ENCODE measurements around the gene ASTE1.

DNA sequence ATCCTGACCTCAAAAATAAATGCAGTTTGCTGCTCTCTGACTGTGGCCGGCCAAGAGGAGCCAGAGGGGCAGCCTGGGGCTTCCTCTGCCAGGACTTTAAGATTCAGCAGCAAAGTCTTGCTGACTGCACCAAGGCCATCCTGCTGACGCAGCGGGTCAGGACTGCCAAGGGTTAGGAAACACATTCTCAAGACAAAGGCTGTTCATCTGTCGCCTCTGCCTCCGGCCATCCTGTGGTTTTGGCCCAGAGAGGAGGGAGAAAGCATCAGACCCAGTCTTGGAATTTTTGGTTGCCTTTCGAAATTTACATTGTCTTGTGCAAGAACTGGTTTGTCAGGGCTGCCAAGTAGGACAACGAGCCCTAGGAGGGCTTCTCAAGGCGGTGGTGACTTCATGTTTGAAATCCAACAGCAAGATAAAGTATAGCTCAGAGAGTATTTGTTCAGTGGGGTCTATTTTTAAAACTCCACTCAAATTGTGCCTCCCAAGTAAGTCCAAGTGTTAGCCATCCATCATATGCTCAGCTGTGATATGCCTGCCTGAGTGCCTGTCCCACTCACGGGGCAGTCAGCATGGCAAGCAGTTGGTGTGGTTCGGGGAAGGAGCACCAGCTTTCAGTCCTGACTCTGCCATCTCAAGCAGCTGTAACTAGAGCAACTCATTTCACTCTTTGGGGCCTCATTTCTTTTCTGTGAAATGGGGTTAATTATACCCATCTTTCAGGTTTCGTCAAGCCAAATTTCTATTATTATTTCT lies 42.6 kb upstream of the RHO start:
- RRBS: no CpG with 5 or more reads among the region's 11 CpGs

DNA sequence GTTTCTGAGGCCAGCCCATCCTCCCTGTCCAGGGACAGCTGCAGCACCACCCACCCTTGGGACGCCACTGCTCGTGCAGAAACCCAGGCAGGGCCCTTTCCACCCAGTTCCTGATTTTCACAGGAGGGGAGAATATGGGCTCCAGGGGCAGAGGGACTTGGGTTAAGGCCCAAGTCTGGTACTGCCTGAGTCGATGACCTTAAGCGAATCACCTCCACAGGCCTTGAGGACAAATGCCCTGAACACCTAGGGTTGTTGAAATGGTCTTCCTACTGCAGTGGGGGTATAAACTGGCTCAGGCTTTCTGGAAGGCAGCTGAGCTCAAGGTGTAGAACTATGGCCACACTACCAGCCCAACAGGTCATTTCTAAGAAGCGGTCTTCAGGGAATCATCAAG lies 23.5 kb downstream of the PLXND1 start:
- RRBS: no CpG with 5 or more reads among the region's 5 CpGs

DNA sequence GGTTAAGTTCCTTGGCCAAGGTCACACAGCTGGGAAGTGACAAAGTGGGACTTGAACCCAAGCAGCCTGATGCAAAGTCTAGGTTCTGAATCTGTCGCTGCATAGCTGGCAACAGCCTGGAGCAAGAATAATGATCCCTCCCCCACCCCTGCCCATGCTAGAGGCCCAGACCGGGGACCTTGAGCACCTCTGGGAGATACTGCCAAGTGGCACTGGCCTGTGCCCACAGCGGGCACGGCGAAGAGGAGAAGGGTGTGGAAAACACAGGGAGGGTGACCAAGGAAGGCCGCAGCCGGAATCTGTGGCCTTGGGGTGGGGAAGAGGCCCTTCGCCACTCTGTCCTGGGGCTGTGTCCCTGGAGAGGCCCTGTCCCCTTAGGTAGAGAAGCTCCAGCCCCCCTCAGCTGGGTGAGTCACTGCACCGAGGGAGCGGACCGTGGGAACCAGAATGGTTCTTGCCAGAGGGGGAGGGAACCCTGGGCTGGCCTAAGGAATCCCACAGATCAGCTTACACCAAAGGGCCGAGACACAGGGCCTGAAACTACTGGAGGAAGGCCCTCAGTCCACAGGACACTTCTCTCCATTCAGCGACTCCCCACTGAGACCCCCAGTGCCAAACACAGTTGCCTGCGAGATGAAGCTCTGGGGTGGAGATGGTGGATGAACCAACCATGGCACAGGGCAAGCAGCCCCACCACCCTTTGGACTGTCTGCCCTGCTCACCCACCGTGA lies 3.4 kb downstream of the PLXND1 start:
- RRBS: 13% methylated on average over 1 of the region's 15 CpGs

DNA sequence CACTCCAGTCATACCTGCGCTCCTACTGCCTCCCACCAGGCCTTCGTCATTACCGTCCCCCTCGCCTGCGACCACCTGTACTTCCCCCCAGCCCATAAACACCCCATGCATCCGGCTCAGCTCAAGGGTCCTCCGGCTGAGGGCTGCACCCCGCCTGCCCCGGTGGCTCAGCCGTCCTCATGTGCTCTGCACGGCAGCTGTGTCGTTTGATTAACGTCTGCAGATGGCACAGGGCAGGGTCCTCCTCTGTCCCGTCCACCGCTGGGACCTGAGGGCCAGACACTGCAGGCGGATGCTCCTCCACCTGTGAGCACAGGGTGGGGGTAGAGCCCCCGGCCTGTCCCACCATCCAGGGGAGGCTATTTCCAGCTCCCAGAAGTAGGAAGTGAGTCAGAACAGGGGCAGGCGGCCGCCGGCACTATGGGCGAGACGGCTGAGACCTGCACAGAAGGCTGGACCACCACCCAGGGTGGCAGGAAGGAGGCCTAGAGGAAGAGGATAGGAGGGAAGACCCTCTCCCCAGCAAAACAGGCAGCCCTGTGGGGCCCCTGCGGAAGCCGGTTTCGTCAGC lies 12.4 kb upstream of the PLXND1 start:
- RRBS: 45% methylated on average over 4 of the region's 25 CpGs

GRCh38 chr3:129641547-129642067 lies 35.1 kb upstream of the PLXND1 start:
- RRBS: no CpG with 5 or more reads among the region's 10 CpGs

GRCh38 chr3:129686921-129687283 lies 80.4 kb upstream of the PLXND1 start:
- RRBS: no CpG with 5 or more reads among the region's 2 CpGs

DNA sequence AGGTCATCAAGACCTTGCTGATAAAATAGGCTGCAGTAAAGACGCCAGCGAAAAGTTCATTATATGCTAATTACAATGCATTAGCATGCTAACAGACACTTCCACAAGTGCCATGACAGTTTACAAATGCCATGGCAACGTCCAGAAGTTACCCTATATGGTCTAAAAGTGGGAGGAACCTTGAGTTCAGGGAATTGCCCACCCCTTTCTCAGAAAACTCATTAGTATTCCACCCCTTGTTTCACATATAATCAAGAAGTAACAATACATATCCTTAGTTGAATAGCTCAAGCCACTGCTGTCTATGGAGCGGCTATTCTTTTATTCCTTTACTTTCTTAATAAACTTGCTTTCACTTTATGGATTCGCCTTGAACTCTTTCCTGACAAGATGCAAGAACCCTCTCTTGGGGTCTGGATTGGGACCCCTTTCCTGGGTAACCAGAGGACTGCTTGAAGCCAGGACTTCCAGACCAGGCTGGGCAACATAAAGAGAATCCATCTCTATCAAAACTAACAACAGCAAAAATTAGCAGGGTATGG lies 92.8 kb upstream of the PLXND1 start:
- RRBS: no CpG with 5 or more reads among the region's 5 CpGs

DNA sequence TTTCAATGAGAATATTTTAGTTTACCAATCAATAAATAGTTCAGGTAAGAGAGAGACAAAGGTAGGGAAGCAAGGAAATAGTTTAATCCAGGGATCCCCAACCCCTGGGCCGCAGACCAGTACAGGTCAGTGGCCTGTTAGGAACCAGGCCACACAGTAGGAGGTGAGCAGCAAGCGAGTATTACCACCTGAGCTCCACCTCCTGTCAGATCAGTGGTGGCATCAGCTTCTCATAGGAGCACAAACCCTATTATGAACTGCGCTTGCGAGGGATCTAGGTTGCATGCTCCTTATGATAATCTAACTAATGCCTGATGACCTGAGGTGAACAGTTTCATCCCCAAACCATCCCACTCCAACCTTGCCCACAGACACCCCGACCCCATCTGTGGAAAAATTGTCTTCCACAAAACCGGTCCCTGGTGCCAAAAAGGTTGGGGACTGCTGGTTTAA lies 115.6 kb upstream of the PLXND1 start:
- RRBS: no CpG with 5 or more reads among the region's 6 CpGs

DNA sequence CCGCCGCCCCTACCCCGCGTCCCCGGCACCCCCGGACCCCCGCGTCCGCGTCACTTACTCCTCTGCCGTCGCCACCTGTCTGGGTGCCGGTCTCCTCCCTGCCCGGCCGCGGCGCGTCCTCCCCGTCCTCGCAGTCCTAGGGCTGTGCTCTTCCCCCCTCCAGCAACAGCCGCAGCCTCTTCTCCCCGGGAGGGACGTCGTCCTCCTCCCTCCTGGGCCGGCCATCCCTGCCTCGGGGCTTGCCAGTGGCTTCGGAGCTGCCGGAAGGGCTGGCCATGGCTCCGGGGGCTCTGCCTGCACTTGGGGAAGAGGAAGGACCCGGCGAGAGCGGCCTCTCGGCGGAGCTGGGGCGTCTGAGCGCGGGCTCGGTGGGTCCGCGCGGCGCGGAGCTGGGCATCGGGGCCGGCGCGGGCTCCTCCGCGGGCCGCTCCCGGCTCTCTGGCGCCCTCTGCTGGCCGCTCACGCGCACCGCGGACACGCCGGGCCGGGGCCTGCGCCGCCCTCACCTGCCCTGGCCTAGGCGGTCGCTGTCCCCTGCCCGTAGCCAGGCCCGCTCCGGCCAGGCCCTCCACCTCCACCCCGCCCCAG lies 28.3 kb downstream of the TRH start:
- RRBS: 1% methylated on average over 7 of the region's 68 CpGs

DNA sequence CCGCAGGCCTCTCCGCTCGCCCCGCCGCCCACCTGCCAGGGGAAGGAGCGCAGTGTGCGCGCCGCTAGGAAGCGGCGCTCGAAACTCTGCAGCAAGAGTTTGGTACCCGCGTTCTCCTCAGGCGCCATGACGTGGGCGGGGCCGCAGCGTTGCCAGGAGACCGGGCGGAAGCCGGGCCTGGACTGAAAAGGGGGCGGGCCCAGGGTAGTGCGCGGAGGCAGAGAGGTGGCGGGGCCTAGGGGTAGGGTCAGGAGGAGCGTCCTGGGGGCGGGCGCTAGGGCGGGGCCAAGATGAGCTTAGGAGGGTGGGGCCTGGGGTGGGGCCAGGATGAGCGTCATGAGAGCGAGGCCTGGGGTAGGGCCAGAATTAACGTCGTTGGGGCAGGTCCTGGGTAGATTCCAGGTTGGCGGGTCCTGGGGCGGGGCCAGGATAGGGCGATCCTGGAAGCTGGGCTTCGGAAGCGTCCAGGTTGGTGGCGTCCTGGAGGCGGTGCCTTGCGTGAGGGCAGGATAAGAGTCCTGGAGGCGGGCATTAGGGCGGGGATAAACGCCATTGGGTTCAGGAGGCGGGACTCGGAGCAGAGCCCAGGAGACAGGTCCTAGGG lies 29.8 kb downstream of the ALG1L2 start:
- RRBS: no CpG with 5 or more reads among the region's 47 CpGs

DNA sequence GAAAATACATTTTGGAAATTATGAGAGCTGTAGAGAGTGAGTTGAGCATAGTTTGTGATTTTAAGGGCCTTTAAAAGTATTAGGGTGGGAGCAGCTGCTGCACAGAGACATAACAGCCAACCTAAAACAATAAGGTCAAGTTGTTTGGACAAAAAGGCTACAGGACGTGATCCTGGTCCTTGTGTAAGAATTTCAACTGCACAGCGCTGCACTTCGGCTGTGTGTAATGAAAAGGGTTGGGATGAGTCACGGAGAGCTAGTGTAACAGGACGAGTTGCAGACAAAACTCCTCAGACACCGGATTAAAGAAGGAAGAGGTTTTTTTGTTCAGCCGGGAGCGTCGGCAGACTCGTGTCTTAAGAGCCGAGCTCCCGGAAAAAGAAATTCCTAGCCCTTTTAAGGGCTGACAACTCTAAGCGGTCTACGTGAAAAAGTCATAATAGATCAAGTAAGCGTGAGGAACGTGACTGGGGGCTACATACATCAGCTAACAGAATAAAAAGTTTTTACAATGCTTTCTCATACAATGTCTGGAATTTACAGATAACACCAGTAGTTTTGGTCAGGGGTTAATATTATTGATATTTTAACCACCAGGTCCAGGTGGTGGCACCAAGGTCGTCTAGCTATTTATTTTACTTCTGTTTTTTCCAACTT lies 59.1 kb downstream of the ALG1L2 start:
- RRBS: no CpG with 5 or more reads among the region's 17 CpGs

DNA sequence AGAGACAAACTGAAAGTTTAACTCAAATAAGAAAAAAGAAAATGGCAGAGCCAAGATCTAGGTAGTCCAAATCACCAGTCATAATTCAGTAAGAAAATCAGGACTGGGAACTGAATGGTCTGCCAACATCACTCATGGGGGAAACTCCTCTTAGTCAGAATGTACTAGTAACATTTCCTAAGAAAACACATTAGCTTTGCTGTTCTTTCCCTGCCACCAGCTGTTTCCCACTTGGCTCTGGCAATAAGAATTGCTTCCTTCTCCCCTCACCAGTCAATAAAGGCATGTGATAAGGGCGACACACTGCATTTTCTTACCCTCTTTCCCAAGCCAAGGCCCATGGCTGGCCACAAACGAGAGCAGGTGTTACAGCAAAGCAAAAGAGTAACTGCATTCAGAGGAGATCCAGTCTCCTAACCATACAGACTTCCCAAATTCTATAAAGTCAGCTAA lies 46.1 kb downstream of the PIK3R4 start:
- RRBS: no CpG with 5 or more reads among the region's 2 CpGs

DNA sequence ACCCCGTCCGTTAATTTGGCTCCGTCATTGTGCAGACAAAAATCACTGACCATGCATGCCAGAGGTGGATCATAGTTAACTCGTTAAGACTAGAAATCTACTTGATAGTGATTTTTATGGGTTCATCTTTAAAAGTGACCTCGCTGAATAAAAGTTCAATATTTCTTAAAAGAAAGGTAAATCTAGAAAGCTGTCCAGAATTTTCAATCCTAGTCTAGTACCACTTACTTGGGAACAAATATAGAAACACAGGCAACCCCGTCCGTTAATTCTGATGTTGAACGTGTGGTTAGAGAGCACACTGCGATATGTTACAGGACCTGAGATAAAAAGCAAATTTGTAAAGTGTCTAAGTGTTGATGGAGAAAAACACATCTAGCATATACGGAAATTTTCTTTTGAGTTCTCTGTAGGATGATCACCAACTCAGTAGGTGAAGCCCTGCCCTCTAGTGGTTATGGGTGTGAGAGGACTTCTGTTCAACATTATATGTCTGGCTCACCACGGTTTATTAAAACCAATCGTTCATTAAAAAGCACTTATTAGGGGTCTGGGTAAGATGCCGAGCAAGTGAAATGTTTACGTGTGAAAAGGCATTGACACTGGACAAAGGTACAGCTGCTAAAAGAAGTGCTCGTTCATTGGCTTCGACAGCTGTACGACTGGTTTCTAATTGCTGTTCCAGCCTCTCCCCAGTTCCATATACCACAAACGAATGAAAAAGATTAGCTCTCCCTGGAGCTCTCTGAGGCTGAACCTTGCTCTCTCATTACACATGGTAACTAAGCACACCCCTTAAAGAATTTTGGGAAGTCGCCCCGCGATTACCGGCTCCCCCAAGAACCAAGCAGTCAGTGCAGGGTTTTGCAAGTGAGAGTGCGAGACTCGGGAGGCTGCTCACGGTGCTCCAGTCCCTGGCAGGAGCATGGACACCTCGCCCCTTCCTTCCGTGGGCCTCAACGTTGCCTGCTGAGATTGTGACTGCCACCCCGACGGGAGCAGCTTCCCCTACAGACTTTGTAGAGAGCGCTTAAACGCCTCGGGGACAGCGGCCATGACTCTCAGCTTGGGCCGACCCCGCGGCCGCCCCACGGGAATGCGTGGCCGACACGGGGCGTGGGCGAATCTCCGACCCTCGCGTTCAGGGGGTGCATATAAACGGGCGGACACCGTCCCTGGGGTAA lies 864 bp upstream of the ATP2C1 start:
- RRBS: no CpG with 5 or more reads among the region's 50 CpGs

DNA sequence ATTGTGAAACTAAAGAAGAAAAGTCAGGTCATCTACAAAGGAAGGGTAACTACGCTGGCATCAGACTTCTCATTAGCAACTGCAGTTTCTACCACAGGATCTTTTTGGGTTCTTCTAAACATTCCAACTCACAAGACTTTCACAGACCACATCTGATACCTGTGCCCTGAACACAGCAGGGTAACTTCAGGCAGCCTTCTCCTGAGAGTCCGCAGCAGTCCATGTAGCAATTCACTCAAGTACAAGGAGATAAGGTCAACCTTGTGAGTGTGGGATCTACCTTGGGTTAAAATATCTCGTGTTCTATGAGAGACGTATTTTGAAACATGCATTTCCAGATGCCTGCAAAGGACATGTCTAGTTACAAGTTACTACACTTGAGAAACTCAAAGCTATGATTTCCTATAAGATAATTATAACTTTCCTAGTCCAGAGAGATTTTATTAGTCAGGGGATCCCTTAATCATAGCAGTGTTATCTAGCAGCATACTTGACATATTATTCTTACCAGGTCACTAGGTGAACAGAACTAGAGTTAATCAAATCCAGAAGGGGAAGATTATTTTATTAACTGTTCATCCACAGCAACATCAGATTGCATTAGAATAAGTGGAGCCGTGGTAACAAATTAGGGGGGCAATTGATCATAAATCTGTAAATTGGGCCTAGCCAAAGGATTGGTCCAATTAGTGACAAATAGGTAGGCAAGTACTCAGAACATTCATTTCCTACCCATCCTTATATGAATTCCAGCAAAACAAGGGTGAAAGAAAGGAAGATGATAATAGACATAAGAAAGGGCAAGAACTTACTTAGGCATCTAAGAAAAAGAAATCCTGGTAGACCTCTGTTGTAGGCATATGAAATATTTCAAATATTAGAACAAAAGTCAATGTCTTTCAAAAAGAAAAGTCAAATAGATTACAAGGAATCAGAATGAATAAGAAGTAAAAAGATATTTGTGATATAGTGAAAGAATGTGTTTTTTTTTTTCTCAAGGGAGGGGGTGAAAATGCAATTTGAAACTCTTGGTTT lies 66.2 kb downstream of the ASTE1 start:
- RRBS: no CpG with 5 or more reads among the region's 5 CpGs

GRCh38 chr3:131026155-131027004 lies at the start of gene ASTE1:
Gene ASTE1, minus strand, starts transcription at chr3:131026825.
- RRBS: 3% methylated on average over 5 of the region's 49 CpGs

DNA sequence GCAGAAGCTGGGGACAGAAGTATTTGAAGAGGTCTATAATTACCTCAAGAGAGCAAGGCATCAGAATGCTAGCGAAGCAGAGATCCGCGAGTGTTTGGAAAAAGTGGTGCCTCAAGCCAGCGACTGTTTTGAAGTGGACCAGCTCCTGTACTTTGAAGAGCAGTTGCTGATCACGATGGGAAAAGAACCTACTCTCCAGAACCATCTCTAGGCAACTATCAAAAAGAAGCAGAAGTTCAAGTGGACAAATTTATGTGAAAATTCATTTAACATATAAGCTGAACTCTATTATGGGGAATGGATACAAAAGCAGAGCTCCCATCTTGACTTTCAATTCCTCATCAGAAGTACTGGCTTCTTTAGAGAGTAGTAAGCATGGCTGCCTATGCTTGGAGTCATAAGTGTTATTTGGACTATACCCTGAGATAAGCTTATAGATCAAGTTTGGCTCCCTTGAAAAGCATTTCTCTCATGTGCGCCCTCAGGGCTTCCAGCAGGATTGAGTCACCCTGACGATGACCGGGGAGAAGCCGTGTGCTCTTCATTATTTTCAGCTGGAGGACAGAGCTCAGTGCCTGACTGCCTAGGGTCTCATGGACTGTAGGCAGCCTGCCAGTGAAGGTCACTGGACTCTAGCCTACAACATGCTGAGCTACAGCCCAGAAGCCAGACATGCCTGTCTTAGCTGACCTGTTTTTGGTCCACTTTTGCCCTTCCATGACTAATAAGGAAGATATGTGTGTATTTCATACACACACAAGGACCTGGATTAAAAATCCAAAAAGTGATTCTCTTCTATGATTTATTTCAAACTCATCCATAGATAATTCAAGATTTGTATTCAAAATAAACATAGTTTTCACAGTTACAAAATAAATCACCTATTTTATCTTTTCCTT lies 31.8 kb upstream of the NUDT16 start:
- RRBS: no CpG with 5 or more reads among the region's 9 CpGs

DNA sequence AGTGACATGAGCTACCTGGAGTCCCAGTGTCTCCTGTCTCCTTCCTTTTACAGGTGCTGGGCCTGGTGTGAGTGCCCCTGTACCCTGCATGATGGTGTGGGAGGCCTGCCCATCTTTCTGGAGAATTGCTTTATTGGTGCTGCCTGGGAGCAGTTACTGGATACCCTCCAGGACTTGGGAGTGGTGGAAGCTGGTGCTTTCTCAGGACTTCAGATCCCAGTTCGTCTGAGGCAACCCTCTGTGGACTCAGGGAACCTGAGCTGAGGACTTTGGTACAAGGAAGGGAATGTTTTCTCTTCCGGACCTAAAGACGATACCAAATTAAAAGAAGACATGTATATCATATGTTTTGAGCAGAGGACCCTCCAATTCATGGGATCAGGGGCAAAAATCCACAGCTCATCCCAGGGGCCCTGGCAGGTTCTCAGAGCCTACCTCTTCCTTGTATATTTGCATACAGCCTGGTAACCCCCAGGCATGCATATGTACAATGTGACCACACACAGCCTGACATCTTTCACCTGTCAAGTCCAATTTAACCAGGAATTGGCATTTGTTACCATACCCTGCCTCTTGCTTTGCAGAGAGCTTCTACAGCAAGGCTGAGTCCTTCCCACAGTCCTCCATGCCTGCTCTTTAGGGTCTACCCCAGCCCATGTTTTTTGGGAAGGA lies 18.1 kb upstream of the NUDT16 start:
- RRBS: no CpG with 5 or more reads among the region's 3 CpGs

GRCh38 chr3:131383937-131384694 lies 2.5 kb downstream of the NUDT16 start:
- RRBS: no CpG with 5 or more reads among the region's 5 CpGs

GRCh38 chr3:131386670-131387018 lies 5.1 kb downstream of the NUDT16 start:
- RRBS: no CpG with 5 or more reads among the region's 3 CpGs

DNA sequence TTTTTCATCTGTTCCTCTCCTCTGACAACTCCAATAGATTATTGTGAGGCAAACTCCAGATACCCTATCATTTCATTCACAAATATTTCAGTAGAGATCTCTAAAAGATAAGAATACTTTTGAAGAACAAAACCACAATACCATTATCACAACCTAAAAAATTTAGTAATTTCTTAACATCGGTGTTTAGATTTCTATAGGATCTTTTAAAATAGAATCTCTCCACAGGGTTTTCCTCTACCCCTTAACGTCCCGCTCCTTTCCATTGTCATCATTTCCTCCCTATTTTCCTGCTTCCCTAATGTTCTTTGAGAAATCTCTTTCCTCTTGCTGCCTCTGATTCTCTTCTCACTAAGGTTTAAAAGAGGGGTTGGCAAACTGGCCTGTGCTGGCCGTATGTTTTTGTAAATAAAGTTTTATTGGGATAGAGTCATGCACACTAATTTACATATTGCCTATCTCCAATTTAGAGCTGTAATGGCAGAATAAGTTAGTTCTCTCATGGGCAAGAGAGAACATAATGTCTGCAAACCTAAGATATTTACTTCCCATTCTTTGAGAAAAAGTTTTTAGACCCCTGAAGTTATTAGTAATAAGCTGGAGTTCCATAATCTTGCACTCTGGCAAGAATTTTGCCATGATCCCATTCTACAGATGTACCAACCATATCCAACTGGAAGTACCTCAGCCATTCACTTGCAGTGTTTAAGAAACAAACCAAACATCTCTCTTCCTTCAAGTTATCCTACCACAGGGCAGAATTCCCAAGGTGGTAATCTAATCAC lies 25.0 kb downstream of the MRPL3 start:
- RRBS: no CpG with 5 or more reads among the region's 4 CpGs

All from AG08470 (cell line).